ENCODE measurements around a stretch of chr1.

DNA sequence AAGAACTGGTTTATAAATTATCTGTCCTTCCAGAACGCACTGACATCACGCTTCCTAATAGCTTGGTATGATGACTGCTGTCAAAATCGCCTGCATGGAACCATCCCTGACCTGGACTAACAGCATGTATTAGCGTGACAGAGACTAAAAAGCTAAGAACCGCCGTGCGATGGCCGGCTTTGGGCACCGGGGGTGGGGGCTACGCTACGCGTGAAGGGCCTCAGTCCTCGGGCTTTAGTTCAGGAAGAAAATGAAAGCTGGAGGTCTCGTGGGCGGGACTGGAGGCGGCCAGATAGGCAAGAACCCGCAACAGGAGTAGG lies 133.4 kb upstream of the BARHL2 start:
- PRO-cap = no peak

DNA sequence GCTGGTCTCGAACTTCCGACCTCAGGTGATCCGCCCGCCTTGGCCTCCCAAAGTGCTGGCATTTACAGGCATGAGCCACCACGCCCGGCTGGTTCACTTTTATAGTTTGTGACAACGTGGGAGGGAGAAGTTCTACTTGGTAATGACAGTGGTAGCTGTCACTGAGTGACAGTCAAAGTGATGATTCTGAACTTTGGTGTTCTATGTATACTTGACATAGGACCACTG lies 132.9 kb downstream of the ZNF644 start:
- PRO-cap = no peak

GRCh38 chr1:91591715-91591944 lies 91.0 kb downstream of the CDC7 start:
- PRO-cap = no peak

GRCh38 chr1:91712970-91714170 lies 172.6 kb downstream of the TGFBR3 start:
- PRO-cap = no peak

GRCh38 chr1:91803738-91804198 lies 82.2 kb downstream of the TGFBR3 start:
- PRO-cap = no peak

DNA sequence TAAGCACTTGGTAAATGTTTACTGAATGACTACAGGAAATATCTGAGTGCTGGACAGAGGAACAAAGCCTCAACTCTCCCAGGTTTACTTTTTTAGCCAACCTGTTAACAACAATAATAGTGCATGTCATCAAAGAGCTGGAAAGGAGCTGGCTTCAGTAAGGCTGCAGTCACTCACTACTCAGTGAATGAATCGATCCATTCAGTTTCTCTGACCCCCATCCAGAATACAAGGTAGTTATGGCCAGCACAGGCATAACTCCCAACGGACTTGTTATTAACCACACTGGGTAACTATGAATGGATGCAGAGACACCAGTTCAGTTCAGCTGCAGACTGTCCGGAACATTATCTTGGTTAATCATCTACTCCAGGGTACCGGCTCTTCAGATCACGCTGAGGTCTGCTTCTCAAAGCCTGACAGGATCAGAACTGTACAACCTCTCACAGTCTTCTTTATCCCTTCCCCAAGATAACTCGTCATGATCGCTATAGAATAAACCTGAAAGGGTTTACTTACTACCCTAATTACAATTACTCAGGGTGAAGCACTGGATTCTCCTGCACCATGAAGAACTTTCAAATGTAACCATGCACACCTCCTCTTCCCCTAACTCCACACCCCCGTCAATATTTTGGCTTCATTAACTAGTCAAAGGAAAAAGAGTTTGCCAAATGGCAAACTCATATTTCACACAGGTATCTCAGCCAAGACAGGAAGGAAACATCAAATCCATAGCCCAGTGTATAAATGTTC lies 58.1 kb downstream of the TGFBR3 start:
- PRO-cap = bidirectional peak, plus-strand start at position 412 of the sequence, minus-strand start at position 349 of the sequence

- PRO-cap = no peak
These were observed 39.3 kb downstream of the TGFBR3 start for GRCh38 chr1:91846403-91847276.

- PRO-cap = no peak
These were observed 40.8 kb upstream of the C1orf146 start for GRCh38 chr1:92176704-92177518.

- PRO-cap = no peak
These were observed 3.8 kb downstream of the GFI1 start for GRCh38 chr1:92482882-92483465.

- PRO-cap = bidirectional peak, plus-strand start at chr1:92484752, minus-strand start at chr1:92484656
These were observed 1.8 kb downstream of the GFI1 start for GRCh38 chr1:92484708-92485611.

- PRO-cap = no peak
These were observed 1.2 kb downstream of the GFI1 start for GRCh38 chr1:92485612-92485784.

DNA sequence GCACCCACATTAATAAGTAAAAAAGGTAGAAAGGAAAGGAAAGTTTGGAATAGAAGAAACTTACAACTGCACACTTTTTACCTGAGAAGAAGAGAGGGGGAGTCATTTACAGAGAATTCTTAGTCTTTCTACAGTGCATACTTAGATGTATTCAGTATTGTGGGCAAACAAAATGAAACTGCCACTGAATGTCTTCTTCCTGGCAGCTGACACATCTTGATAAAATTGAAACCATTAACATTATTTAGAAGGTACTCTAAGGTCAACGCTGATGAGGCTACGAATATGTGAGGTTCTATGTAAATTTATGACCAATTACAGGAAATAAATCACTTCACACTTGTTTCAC lies 51.2 kb upstream of the GFI1 start:
- PRO-cap = no peak

GRCh38 chr1:92886917-92887351 lies 55.1 kb downstream of the RPL5 start:
- PRO-cap = no peak

GRCh38 chr1:93146176-93147475 lies 33.6 kb downstream of the TMED5 start:
- PRO-cap = no peak

DNA sequence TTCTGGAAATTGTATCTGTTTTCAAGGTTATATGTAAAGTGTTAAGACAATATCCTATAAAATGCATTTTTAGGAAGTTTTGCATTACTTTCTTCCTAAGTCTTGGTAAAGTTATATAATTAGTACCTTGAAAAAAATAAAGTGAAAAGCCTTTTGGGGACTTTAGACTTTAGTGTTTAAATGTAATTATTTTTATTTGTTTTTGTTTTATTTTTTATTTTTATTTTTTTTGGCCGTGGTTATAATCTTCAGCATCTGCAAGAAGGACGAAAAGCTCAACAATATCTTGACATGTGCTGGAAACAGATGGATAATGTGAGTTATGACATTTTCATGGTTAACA lies 76.1 kb downstream of the FNBP1L start:
- PRO-cap = no peak

GRCh38 chr1:93581981-93582825 lies 99.4 kb downstream of the BCAR3 start:
- PRO-cap = no peak

- PRO-cap = no peak
These were observed 27.2 kb upstream of the BCAR3 start for GRCh38 chr1:93708603-93709546.

- PRO-cap = no peak
These were observed 41.6 kb upstream of the BCAR3 start for GRCh38 chr1:93723167-93723668.

DNA sequence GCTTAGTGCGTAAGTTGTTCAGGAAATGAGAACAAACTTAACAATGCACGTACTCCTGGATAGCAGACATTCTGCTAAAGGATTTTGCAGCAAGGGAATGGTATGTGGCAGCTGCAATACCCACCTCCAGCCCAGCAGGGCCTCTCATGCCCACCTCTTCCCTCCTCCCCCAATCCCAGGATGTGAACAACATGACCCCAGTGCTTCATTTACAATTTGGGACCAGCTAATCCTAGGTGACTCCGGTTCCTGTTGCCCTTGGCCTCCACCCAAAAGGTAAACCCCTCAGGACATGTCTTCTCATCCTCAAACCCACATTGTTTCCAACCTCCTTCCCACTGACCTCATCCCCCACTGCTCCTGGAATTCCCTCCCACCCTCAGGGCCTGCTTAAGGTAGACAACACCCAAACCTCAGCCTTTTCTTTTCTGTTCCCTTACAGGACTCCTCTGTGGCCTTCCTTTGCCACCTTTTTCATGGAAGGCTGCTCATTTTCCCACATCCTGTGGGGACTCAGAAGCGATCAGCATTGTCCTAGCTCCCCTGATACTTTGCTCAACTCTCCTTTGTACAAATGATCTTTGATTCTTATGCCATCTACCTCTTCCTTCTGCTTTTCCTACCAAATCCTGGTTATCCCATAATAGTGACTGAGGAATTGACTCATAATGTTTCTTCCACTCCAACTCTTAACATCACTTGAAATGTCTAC lies 98.2 kb upstream of the BCAR3 start:
- PRO-cap = no peak

- PRO-cap = no peak
These were observed 74.6 kb downstream of the DNTTIP2 start for GRCh38 chr1:93804379-93804927.

All from fallopian tube (tissue), 1 donor.